Iris pigment epithelial cell (primary cell): ENCODE results near the genes WDR43 and YPEL5.

DNA sequence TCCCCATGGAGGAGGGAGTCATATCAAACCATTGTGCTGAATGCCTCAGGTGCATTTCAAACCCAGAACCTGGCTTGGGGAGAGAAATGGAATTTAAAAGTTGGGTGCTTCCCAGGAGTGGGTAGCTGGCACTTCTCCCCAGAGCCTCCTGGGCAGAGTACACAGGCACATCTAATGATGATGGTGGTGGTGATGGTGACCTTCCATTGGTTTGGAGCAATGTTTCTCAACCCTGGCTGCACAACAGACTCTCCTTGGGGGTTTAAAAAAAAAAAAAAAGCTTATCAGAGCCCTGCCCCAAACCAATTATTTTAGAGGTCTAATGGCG, 8.3 kb downstream of the FOSL2 start:
- RRBS = no CpG with 5 or more reads among the region's 1 CpG

- RRBS = no CpG with 5 or more reads among the region's 6 CpGs
These were observed 11.0 kb downstream of the FOSL2 start for GRCh38 chr2:28403606-28404081.

GRCh38 chr2:28435570-28436407, 43.1 kb downstream of the FOSL2 start:
- RRBS = no CpG with 5 or more reads among the region's 7 CpGs

GRCh38 chr2:28444946-28445517, 50.8 kb upstream of the PLB1 start:
- RRBS = no CpG with 5 or more reads among the region's 5 CpGs

GRCh38 chr2:28544360-28545661, 49.0 kb downstream of the PLB1 start:
- RRBS = 100% methylated on average over 1 of the region's 26 CpGs

DNA sequence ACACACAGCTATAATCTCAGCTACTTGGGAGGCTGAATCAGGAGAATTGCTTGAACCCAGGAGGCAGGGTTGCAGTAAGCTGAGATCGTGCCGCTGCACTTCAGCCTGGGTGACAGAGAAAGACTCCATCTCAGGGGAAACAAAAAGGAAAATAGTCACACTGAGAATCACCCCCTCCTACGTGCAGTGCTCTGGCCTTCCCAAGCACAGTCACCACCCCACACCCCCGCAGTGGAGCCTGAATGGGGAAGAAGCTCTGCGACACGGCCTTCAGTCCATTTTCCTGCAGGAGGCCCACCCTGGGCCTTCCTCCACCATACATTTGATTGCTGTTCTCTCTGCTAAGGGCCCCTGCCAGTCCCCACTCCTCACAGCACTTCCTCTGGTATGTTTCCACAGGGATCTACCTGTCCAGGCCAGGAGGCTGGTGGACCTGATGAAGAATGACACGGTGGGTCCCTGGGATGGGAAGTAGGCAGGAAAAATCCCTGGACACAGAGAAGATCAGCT, 81.9 kb downstream of the PLB1 start:
- RRBS = no CpG with 5 or more reads among the region's 7 CpGs

GRCh38 chr2:28612210-28612531, 116.3 kb downstream of the PLB1 start:
- RRBS = no CpG with 5 or more reads among the region's 5 CpGs

DNA sequence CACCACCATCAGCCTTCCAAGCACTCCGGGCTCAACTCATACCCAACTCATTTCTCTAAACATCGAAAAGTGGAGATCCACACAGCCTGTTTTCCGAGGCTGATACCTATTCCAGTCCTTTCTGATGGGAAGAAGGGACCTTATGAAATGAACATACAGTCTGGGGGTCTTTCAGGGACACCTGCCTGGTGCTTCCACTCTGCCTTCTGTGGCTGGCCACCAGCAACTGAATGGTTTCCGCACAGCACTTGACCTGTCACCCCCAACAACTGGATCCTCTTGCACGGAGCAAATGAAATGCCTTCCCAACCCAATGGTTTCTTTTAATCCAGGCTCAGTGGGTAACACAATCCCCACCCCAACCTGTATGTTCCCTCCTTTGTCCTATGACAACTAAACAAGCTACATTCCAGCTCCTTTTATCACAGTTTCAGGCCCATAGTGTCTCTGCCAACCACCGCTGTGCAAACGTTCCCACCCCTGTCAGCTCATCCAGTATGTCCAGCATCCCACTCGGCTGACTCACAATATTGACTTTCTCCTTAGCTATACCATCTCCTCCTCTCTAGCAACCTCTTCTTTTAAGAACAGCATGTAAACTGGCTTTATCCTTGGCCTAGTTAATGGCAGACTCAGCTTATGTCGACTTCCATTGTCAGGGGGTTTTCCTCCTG, 118.0 kb upstream of the PPP1CB start:
- RRBS = no CpG with 5 or more reads among the region's 9 CpGs

GRCh38 chr2:28649420-28649896, 102.2 kb upstream of the PPP1CB start:
- RRBS = no CpG with 5 or more reads among the region's 6 CpGs

GRCh38 chr2:28664975-28665735, 86.5 kb upstream of the PPP1CB start:
- RRBS = no CpG with 5 or more reads among the region's 8 CpGs

DNA sequence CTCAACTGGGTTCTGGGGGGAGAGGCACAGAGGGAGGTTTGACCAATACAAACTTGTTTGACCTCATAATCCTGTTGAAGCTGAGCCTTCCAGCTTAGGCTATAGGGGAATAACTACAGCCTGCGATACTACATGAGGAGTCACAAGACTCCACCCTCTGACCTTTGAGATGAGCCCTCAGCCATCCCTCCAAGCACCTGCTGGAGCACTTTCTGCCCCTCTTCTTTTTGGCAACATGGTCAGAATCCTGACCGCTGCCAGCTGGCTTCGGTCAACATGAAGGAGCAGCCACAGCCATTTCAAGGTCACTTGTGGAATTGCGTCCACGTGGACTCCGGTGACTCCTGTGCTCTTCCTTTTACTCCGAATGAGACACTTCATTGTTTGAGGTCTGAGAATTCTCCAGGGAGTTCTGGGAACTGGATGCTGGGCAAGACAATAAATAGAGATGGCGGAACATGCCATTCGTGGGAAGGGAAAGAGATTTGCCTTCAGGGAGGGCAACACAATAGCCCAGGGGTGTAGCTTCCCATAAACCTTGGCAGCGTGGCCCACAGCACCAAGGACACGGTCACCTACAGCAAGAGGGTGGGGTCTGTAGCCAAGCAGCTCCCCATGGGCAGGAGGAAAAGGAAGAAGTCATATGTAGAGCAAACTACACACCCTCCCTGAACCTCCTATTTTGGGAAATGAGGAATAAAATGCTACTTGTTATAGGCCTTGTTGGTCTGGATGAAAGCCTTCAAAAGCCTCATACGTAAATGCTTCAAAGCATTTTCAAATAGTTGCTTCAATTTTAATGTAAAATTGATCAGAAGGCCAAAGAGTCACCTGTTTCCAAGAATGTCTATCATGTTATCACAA, 73.3 kb upstream of the PPP1CB start:
- RRBS = no CpG with 5 or more reads among the region's 12 CpGs

DNA sequence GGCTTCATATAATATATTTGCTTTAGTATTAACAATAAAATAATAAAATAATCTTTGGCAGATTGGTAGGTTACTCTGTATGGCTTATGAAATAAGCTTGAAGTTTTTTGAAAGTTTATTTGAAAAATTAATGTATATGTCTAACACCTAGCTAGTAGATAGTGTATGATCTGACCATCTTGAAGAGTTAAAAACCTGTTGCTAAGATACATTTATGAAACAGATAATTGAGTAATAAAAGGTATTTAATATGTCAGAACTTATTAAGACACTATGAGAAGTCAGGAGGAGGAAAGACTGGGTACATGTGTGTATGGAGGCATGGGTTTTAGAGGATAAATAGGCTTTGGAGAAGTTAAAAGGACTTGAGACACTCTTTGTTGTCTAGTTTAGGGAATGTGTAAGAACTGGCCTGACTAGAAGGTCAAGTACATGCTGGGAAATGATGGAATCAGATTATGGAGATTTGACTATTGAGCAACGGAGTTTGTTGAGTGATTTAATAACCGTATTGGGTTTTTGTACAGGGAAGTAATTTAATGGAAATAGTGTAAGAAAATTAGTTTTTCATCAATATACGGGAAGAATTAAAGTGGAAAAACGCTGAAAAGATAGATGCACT, 28.3 kb upstream of the SPDYA start:
- RRBS = no CpG with 5 or more reads among the region's 4 CpGs

- RRBS = 8% methylated on average over 8 of the region's 73 CpGs
These were observed at the start of gene WDR43 for GRCh38 chr2:28894136-28895006. WDR43 (plus strand) TSS chr2:28894667.

DNA sequence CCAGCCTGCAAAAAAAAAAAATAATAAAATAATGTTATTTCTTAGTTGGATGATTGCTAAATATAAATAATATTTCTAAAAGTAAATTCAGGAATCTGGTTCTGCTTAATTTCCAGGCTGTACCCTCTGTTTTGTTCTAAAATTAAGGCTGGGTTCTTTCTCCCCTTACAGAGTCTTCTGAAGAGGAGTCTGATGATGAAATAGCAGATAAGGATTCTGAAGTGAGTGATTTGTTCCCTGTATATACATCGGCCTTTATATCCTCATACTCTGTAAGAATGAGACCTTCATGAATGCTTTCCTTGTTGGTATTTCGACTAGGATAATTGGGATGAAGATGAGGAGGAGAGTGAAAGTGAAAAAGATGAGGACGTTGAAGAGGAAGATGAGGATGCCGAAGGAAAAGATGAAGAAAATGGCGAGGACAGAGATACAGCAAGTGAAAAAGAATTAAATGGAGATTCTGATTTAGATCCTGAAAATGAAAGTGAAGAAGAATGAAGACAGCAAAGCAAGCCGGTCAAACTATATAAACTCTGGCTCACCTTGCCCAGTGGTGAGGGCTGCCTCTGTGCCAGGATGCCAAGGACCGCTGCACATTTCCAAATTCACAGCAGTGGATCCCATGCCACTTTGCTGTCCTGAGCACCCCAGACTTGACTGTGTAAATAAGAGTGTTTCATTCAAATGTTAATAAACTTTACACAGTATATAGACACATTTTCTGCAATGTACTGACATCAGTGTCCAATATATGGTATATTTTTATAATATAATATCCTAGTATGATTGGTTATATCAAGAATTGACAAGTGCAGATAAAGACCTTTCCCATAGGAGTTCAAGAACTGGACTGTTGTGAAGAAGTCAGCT, 34.6 kb upstream of the TOGARAM2 start:
- RRBS = no CpG with 5 or more reads among the region's 7 CpGs

GRCh38 chr2:29009485-29010157, 28.5 kb downstream of the TOGARAM2 start:
- RRBS = no CpG with 5 or more reads among the region's 17 CpGs

GRCh38 chr2:29016495-29017027, 35.5 kb downstream of the TOGARAM2 start:
- RRBS = no CpG with 5 or more reads among the region's 6 CpGs

GRCh38 chr2:29262590-29263070, 147.4 kb downstream of the CLIP4 start:
- RRBS = no CpG with 5 or more reads among the region's 4 CpGs

GRCh38 chr2:30146064-30147105, at the start of gene YPEL5:
YPEL5 (plus strand) TSS chr2:30147007.
- RRBS = no CpG with 5 or more reads among the region's 57 CpGs

GRCh38 chr2:30147106-30148167, 630 bp downstream of the YPEL5 start:
- RRBS = 2% methylated on average over 50 of the region's 132 CpGs

DNA sequence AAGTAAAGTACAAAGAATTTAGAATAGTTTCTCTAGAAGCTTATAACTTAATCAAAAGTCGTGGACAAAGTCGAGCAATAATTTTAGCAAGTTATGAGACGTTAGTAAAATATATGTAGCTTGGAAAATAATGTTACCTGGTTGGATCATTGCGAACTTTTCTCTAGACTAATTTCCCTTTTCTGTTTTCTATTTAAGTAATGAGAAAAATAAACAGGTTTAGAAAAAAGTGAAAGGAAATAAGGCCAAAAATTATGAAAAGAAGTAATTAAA, 1.7 kb downstream of the YPEL5 start:
- RRBS = no CpG with 5 or more reads among the region's 4 CpGs